H7 (cell line): ENCODE measurements around a stretch of chr16.

GRCh38 chr16:47295589-47296424, 152.1 kb upstream of the NETO2 start:
- RAMPAGE, long total RNA: no peak

- RAMPAGE, long total RNA: no peak
These were observed 614 bp downstream of the ITFG1 start for GRCh38 chr16:47460236-47460662.

DNA sequence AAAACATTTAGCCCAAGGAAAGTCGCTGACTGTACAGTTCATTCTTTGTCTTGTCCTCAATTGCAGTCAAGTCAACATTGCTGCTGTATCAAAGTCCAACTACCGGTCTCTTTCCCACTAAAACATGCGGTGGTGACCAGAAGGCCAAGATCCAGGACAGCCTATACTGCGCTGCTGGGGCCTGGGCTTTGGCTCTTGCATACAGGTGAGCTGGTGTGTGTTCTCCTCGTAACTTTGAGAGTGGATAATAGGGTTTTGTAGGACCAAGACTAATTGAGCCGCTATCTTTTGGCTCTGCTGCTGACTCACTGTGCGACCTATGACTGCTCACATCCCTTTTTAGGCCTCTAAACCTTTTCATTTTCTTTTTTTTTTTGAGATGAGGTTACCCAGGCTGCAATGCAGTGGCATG, 38.6 kb downstream of the PHKB start:
- RAMPAGE, long total RNA: no peak

GRCh38 chr16:48246003-48246514, 1.3 kb downstream of the ABCC11 start:
- RAMPAGE, long total RNA: no peak

DNA sequence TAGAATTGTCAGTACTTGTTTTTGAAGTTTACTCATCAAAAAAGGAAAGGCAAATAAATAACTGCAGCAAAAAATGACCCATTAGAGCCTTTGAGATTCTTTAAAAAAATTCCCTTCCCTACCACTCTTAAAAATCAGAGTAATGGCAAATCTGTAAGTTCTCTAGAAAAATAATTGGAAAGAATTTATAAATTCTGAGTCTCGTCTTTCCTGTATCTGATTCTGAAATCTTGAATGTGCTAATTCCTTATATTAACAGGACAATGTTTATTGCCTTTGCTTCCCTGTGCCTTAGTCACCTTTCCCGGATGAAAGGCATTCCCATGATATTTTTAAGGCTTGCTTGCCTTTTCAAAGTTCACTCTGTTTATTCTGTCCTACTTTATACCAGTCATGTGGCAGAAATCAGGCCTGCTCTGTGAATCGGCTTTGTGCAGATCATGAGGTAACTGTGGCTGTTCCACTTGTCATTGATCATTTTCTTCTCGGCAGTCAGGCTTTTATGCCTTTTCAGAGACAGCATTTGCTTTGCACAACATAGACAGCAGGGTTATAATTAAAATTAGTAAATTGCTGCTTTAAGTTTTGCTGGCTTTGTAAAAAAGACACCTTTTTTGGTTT, 28.7 kb upstream of the ABCC11 start:
- RAMPAGE, long total RNA: no peak

GRCh38 chr16:48366486-48367235, 18.6 kb downstream of the SIAH1 start:
- RAMPAGE, long total RNA: no peak

GRCh38 chr16:48378581-48379131, 6.6 kb downstream of the SIAH1 start:
- RAMPAGE, long total RNA: no peak

- RAMPAGE, long total RNA: no peak
These were observed 94.8 kb upstream of the SIAH1 start for GRCh38 chr16:48479957-48480382.

- RAMPAGE, long total RNA: no peak
These were observed 91.2 kb downstream of the C16orf78 start for GRCh38 chr16:49464922-49465121.

DNA sequence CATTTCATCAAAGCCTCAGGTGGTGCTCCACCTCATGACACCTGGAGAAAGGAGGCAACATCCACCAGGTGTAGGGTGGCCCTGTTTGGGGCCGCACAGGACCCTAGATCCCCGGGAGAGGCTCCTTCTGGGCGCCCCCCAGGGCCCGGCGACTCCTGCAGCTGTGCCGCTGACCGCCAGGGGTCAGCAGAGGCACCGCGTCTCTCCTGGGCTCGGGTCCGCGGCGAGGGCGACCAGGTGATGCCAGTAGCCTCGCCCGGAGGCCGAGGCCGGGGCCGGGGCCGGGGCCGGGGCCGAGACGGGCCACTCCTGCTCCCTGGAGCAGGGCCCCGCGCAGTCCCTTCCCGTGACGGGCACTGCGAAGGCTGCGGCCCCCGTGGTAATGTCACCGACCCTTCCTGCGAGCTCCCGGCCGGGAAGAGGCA, 118.6 kb downstream of the C16orf78 start:
- RAMPAGE, long total RNA: no peak

GRCh38 chr16:49580753-49580962, 207.1 kb downstream of the C16orf78 start:
- RAMPAGE, long total RNA: no peak

DNA sequence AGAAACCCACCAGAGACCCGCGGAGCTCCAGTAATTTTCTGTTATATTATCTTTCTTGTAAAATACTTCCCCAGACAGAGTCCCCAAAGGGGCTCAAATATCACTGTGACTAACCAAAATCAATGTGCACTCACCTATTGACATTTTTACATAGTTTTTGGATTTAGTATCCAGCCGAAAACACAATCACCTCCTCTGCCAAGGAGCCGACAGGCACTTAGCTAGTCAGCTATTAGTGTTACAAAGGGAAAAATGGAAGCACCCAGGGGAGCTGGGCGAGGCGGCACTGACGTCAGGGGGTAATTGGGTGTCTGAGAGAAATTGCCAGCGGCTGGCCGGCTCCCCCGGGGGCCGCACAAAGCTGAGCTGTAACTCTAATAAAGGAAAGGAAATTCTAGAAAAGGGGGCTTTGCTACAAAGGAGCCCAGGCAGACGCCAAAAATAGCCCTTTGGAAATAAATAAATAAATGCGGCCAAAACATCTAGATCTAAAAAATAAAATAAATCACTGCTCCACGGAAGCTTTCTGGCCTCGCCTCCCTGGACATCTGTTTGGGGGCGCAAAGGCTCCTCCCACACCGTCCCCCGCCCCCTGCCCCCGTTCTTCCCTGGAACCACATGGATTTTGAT, 156.9 kb downstream of the ZNF423 start:
- RAMPAGE, long total RNA: no peak

DNA sequence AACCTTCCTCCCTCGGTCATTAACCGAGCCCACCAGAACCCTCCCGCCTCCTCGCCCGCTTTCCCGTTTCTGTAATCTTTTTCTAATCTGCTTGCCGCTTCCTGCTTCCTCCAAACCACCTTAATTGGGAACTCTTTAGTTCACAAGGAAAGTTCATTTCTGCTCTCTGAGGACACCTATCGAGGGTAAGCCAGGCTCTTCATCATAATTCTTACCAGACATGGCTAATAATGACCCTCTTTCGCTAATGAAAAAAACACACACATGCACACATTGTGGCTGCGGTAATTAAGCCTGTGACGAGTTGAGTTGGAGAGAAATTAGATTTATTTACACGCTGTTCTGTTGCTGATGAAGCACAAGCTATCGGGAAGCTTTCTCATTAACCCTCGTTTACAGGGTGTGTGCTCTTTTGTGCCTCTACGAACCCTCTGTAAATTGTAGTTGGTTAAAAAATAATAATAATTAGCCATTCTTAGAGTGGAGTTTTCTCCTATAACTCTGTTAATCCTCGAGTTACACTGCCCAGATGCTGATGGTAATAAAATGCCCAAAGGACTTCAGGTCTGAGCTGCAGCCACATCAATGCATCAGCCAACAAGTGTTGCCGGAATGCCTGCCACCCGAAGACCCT, 100.5 kb downstream of the ZNF423 start:
- RAMPAGE, long total RNA: no peak

DNA sequence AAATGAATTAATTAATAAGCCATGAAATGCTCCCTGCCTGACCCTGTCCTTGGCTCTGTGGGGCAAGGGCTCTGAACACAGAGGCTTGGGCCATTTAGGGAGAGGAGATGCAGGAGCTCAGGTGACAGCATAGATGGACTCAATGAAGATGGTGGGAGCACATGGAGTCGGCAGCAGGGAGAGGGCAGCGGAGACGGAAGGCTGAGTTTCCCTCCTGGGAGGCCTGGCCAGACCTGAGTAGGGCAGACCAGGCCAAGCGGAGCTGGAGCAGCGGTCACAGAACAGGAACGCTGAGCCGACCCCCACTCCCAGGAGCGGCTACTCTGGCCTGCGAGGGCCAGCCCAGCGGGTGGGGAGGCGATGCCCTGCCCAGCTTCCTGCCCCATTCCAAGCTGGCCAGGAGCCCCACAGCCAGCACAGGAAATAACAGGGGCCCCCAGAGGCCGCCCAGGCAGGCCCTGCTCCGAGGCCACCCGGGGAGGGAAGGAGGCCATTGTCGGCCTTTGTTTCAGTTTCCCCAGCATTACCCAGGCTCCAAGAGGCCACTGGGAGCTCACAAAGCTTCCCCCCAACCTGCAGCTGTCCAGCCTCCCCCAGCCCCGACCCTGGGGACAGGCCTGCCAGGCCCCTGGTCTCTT, 79.8 kb downstream of the ZNF423 start:
- RAMPAGE, long total RNA: no peak

DNA sequence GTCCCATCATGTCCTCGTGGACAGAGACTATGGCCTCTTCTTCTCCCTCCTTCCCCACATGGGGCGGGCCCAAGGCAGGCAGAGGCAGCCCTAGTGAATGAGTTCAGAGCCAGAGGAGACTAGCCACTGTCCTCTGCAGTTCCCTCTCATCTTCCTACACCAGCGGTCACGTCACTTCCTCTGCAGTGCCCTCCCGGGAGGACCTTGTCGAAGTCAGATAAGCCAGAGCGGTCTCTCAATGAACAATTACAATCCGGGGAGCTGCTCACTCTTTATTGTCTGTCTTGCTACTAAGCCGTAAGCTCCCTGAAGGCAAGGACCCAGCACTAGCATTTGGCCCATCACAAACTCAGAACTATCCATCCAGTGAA, 18.2 kb downstream of the ZNF423 start:
- RAMPAGE, long total RNA: no peak

GRCh38 chr16:49856444-49857587, 904 bp upstream of the ZNF423 start:
- RAMPAGE, long total RNA: no peak

DNA sequence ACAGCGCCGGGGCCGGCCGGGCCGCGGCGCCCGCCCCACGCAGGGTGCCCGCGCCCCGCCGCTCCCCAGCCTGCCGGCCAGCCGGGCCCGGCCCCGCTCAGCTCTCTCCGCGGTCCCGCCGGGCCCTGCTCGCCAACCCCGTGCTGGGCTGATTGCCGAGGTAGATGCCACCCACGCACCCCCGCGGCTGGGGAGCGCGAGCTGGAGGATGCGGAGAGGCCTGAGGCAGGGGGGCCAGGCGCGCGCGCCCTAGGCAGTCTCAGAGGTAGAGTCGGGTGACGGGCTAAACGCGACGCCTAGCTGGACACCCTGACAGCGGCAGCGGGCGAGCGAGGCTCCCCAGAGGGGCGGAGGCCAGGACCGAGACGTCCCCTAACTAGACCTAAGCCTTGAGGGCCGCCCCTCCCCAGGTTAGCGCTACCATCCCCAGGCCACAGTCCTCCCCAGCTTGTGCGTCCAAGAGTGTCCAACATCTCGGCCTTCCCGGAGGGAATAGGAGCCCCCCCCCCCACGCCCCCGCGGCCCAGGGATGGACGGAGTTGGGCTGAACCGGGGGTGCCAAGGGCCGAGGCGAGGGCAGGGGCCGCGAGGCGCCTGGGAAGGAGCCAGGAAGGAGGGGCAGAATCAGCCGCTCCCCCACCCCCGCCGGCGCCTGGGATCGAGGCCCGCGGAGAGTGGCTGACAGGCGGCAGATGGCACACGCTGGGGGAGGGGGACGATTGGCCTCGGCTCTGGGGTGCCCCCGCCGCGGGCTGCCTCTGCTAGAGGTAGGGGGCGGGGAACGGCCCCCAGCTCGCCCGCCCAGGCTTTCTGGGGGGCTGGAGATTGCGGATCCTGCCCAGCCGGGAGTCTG, 2.5 kb upstream of the ZNF423 start:
- RAMPAGE, long total RNA: no peak

GRCh38 chr16:50067370-50067720, 1.6 kb downstream of the HEATR3 start:
- RAMPAGE, long total RNA: no peak

- RAMPAGE, long total RNA: no peak
These were observed 3.0 kb upstream of the ADCY7 start for GRCh38 chr16:50263119-50263900.

GRCh38 chr16:50338825-50339395, 29.9 kb downstream of the BRD7 start:
- RAMPAGE, long total RNA: no peak